ENCODE data around the genes CAPS, RFX2, KHSRP and SH2D3A.

- PRO-cap, result no peak
Measured at GRCh38 chr19:5783166-5783855, 1.2 kb downstream of the PRR22 start.

GRCh38 chr19:5913685-5914350 lies at the start of gene CAPS:
Gene CAPS, plus strand, starts transcription at chr19:5914254.
- PRO-cap, result no peak

DNA sequence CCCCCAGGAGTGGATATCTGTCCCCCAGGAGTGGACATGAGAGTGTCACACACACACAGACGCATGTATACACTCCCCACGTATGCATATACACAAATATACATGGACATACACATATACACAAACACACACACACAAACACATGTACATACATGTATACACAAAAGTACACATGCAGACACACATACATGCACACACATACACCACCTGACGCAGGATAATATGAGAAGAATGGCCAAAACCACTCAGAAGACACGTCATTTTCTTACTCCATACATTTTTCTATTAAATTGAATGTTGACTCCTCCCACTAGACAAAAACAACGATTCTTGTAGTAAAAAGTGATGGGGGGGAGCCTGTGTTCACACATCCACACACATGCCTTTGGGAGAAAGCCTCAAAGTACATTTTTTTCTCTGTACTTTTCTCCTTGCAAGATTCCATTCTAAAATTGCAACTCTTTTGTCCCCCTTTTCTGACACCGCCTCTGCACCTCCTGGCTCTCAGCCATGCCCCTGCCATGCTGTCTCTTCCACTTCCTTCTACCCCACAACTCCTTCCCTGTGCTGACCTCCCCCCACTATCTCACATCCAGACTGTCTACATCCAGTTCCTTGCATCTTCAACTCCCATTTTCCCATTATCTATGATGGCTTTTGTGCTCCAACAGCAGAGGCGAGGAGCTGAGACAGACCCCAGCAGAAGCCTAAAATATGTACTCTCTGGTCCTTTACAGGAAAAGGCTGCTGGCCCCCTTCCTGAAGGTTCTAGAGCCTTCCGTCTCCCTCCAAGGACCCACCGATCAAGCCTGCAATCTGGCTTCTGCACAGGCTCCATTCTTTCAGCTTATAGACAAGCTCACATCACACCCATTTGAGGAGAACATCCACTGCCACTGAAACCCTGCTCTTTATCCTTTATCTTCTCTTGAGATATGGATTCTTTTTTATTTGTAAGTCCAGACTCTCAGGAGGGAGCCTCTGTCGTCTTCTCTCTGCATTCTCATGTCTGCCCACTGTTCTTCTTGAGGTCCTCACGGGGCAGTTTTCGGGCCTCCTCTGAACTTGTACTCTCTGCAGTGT lies 50.3 kb downstream of the RFX2 start:
- PRO-cap, result no peak

DNA sequence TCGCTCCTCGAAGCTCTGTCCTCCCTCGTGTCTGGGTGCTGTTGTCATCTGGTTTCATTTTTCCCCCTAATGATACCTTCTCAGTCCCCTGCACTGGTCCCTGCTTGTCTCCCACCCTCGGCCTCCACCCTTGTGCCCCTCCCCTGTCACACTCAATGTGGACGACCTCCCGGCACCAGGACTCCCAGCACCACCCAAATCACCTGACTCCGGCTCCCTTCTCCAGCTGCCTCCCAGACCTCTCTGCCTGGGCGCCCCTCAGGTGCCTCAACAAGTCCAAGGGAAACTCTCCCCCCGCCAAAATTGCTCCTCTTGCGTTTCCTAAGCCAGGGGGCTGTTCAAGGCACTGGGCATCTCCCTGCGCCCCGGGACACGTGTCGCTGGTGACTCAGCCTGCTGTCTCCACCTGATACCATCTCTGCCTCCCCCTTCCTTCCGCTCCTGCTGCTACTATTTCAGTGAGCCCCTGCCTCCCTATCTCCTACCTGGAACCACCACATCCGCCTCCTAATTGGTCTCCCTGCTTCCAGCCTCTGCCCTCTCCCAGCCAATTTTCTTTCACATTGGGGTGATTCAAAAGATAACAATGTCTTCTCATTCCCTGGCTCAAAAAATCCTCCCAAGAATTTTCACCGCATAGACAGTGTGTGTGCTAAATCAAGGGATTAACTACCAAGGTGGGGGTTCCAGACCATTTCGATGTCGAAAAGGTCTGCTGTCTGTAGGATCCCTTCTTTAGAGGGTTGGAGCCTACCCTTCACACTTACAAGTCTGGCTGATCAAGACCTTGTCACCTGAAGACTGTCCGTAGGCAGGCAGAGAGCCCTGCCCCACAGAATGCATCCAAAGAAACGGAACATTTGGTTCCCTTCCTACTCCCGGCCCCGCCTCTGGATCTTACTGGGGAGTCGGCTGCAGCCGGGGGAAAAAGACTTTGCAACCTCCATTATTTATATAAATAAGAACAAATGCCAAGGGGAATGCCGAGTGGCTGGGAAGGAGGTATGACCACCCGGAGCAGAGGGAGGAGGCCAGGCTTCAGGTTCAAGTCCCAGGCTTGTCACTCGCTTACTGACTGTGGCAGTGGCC lies 49.3 kb downstream of the RFX2 start:
- PRO-cap, result no peak

DNA sequence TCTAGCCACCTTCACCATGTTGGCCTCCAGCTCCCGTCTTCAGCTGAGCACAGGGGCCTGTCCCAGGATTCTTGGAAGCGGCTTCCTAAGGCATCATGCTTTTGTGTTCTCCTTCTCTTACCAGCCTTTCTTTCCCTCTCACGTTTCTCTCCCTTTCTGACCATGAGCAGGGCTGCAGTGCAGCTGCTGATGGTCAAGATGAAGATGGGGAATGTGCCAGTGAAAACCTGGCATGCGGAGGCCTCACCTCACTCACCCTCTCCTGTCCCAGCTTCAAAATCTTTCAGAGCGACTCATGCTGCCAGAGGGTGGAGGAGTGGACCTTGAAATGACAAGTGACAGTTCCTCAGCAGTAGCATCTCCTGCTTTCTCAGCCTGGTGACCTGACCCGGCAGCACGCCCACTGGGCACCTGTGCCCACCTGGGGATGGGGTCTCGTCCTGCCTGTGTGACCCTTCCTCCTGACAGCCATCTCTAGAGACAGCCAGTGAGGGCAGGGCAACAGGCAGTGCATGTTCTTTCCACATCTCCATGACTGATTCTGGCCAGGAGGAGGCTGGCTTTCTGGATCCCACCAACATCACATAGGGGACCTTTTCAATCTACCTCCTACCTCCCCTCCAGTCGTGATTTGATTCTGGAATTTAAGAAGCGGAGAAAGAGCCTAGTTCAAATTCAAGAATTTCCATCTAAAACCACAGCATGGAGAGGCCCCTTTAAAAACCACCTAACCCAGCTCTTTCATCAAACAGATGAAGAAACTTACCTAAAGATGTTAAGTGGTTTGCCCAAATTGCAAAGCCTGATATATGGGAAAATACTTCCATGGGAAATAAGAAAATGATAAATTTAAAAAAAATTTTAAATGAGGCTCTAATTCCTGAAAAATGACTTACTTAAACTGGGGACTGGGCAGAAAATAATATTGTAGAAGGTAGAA lies 45.8 kb downstream of the RFX2 start:
- PRO-cap, result no peak

- PRO-cap, result no peak
Measured at GRCh38 chr19:6070968-6071455, 39.3 kb downstream of the RFX2 start.

GRCh38 chr19:6100178-6100887 lies 10.0 kb downstream of the RFX2 start:
- PRO-cap, result no peak

DNA sequence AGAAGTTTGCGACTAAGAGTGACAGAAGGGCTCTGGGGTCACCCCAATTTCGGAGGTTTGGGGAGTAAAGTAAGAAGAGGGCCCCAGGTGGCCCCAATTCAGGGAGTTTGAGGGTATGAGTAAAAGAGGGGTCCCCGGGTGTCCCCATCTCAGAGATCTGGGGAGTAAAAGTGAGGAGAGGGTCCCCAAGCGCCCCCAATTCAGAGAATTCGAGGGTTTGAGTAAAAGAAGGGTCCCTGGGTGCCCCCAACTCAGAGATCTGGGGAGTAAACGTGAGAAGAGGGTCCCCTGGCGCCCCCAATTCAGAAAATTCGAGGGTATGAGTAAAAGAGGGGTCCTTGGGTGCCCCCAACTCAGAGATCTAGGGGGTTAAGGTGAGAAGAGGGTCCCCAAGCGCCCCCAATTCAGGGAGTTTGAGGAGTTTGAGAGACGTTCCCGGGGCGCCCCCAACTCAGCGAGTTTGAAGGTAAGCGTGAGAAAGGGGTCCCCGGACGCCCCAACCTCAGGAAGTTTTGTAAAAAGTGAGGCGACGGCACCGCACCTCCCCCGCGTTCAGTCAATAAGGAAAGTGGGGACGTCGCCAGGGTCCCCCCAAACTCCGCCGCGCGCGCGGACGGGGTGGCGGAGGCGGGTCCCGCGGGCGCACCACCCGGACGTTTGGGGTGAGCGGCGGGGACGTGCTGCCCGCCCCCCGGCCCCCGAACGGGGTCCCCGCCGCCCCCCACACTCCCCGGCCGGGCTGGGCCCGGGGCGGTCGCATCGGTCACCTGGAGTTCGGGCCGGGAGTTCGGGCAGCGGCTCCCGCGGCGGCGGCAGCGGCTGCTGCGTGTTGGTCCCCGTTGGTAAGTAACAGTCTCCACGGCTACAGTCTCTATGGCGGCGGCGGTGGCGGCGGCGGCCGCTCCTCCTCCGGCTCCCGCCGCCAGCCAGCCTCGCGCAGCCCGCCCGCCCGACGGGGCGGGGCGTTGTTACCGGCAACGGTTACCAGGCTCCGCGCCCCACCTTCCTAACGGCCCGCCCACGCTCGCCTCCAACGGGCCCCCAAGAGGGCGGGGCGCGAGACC lies at the start of gene RFX2:
RFX2 (minus strand) TSS at position 875 of the 1,064 bp plus-strand sequence.
- PRO-cap, result bidirectional peak, plus-strand start outside the sequence, minus-strand start at position 954 of the sequence

- PRO-cap, result no peak
Measured at GRCh38 chr19:6244041-6244305, 35.8 kb downstream of the MLLT1 start.

DNA sequence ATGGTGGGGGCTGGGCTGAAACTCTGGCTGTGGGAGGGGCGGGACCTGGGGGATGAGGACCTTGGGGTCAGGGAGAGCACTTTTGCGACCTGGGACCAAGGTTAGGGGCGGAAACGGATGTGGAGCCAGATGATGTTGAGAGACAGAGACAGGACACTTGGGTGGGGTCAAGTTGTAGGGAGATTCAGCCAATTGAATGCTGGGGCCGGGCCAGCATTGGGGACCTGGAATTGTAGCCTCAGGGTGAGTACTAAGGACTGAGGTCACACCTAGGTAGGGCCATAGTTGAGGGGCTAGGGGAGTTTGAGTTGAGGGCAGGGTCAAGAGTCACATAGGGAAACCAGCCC lies 1.2 kb downstream of the ALKBH7 start:
- PRO-cap, result no peak

GRCh38 chr19:6392833-6393039 lies 228 bp downstream of the GTF2F1 start:
- PRO-cap, result no peak

DNA sequence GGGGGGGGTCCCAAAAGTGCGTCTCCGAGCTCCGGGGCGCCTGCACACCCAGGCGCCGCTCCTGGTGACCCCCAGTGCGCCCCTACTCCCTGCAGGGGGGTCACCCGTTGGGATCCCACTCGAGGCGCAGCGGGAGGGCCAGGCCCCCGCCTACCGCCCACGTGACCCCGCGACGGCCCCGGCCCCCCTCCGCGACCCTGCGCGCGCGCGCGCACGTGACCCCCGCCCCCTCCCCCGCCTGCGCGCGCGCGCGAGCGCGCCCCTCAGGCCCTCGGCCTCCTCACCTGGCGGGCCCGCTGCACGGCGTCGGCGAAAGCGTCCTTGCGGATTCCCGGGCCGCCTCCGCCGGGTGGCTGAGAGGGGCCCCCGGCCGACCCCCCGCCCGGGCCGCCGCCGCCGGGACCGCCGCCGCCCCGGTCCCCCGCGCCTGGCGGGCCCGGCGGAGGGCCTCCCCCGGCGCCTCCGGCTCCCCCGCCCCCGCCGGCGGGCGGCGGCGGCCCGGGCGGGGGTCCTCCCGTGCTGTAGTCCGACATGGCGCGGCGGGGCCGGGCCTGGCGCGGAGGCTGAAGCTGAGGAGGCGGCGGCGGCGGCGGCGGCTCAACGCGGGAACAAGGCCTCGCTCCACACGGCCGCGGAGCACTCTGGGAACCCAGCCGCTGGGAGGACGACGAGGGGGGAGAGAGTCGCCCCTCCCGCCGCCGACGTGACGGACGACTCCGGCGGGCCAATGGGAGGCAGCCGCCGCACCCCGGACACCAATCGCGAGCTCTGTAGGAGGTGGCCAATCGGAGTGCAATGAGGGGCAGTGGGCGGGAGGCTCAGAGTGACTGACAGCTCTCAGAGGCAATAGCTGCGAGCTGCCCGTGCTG lies at the start of gene KHSRP:
KHSRP (minus strand) TSS at position 643 of the 869 bp plus-strand sequence.
- PRO-cap, result unidirectional peak, minus-strand start at position 643 of the sequence; unidirectional peak, minus-strand start at position 705 of the sequence

DNA sequence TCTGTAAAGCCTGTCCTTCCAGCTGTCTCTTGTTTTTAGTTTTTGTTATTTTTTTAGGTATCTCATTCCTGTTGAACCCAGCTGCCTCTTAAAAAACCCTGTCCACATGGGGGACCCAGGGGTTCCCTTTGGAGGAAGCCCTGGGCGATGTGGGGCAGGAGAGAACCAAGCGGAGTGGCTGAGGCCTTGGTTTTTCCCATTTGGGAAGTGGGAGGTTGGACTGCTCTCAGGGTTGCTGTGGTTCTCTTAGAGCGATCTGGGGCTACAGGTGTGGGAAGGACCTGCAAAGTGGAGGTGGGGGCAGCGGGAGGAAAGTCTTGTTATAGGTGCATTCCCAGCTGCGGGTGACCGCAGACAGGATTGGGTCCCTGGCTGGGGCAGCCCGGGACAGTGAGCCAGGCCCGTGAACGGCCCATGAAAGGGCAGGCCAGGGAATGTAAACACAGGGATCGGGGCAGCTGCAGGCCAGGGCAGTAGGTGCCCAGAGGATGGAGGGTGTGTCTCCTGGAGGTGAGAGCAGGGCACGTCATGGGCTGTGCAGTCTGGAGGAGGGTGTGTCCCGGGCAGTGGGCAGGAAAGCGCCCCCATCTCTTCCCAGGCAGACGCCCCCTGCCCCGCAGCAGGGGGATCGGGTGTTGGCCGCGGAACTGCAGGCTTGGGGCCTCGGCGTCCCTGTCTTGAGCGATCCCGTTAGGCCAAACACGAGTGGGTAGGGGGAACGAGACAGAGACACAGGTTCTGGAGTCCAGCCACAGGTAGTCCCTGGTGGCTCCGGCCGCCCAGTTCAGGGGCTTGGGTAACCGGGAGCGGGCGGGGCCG lies 761 bp downstream of the SLC25A23 start:
- PRO-cap, result unidirectional peak, plus-strand start at position 540 of the sequence

DNA sequence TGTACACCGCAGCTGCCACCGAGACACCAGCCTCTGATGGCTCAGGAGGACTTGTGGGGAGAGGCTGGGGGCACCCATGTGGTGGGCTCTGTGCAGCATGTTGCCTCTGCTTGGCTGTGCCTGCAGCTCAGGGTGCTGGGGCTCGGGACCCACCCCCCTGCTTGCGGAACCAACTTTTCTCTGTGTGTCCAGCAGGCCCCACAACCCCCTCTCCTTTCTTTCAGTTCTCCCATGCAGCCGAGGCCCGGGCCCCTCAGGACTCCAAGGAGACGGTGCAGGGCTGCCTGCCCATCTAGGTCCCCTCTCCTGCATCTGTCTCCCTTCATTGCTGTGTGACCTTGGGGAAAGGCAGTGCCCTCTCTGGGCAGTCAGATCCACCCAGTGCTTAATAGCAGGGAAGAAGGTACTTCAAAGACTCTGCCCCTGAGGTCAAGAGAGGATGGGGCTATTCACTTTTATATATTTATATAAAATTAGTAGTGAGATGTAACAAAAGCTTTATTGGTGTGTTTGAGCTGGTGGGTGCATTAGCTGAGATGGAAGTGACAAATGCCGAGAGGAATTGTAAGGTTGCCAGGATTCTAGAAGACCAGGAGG lies 2.8 kb downstream of the CRB3 start:
- PRO-cap, result no peak

DNA sequence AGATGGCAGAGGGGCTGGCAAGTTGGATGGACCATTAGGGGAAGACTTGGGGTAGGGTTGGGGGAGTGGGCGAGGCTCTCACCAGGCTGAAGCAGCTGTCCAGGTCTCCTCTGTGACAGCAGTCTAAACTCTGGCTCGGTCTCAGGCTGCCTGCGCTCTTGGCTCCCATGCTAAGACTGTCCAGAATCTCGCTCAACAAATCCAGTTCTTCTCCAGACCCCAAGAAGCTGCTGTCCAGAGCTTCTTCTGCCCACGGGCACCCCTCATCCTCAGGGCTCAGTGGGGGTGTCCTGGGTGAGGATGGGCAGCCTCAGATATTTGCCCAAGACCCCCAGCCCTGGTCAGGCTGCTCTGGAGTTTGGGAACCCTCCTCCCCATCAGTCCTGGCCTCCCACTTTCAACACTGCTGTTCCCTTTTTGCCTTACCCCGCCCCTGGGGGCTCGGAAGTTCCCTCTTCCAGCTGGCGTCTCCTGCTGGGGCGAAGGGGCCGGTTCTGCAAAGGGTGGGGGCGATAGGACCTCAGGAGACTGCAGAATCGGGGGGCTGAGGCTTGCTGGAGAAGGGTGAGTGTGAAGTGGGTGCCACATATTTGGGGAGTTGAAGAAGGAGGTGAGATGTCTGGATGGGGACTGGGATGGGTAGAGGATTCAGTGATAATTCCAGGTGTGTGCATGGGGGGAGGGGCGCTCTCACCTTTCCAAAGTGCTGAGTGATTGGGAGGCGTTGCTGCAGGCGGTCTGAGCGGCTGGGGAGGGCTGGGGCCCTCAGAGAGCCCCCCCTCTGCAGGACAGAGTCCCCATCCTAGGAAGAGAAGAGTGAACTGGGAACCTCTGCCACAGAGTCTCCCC lies 4.3 kb downstream of the CRB3 start:
- PRO-cap, result no peak

- PRO-cap, result no peak
Measured at GRCh38 chr19:6654817-6655218, 15.1 kb downstream of the TNFSF14 start.

DNA sequence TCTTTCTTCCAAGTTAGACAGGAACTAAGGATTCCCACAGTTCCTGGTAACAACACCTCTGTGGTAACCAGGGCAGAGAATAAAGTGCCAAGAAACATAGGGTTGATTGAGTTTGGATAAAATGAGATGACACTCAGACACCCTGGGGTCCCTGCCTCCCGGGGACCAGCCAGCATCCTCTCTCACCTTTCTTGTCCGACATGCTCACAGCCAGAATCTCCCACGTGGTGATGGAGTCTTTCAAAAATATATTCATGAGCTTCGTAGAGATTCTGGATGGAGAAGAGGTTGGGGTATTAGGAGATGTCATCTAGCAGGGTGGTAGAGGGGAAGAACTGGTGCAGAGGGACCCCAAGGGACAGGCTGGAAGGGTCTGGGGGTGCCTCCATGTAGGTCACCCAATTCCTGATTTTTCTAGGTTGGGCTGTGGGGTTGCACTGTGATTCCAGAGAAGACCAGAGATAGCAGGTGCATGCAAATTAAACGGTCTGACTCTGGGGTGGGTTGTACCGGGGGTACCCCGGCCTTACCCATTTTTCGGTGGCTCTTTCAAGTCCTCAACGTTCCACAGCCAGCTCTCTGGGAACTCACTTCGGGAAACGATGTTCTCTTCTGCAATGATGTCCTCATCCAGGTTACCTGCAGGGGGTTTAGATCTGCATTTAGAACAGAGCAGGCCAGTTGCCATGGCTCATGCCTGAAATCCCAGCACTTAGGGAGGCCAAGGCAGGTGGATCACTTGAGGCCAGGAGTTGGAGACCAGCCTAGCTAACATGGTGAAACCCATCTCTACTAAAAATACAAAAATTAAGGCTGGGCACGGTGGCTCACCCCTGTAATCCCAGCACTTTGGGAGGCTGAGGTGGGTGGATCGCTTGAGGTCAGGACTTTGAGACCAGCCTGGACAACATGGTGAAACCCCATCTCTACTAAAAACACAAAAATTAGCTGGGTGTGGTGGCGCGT lies 18.2 kb downstream of the C3 start:
- PRO-cap, result no peak

- PRO-cap, result no peak
Measured at GRCh38 chr19:6745864-6746758, 6.6 kb downstream of the TRIP10 start.

DNA sequence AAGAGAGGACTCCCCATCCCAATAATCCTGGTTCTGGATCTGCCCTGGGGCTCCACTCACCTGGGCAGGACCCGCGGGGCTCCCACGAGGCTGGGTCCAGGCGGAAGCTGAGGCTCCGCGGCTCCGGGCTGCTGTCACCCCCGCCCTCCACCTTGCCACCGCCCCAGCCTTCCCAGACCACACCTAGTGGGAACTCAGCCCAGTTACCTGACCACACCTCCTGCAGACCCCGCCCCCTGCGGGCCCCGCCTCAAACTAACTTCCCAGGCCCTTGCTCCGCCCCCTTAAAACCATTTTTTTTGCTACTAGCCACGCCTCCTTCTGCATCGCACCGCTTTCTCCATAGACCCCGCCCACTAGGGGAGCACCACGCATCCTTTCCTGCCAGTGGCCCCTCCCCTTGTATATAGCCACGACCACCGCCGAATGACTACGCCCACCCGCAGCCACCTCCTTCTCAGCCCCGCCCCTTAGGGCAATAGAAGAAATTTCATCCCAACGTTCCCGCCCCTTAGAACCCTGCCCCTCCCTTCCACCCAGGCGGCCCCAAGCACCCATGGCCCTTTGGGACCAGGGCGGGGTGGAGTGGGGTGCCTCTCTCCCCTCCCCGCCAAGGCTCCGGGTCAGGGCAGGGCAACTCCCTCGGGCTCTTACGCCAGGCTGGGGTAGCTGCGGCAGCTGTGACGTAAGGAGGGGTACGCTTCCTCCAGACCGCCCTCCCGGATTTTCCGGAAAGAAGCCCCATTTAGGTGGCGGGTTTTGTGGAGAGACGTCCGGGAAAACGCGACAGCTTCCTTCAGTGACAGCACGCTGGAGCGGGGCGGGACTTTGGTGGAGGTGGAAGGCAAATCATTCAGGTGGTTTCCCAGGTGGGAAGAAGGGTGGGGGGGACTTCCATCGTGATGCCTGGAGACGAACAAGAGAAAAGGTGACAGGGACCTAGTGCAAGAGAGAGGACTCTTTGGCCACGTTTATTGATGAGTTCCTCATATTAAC lies at the start of gene SH2D3A:
SH2D3A (minus strand) TSS at position 109 of the 996 bp plus-strand sequence.
- PRO-cap, result bidirectional peak, plus-strand start at position 514 of the sequence, minus-strand start at position 160 of the sequence; unidirectional peak, plus-strand start at position 613 of the sequence

- PRO-cap, result no peak
Measured at GRCh38 chr19:6833273-6833870, 54.0 kb upstream of the ADGRE1 start.

Data from Metastatic Lung Carcinoma in the Adrenal Gland (tissue), 1 donor.